AG04449 (cell line): Measurements from ENCODE around the gene METRNL.

- RRBS, result no CpG with 5 or more reads among the region's 25 CpGs
Observed at GRCh38 chr17:82496275-82496912, 23.1 kb upstream of the FOXK2 start.

DNA sequence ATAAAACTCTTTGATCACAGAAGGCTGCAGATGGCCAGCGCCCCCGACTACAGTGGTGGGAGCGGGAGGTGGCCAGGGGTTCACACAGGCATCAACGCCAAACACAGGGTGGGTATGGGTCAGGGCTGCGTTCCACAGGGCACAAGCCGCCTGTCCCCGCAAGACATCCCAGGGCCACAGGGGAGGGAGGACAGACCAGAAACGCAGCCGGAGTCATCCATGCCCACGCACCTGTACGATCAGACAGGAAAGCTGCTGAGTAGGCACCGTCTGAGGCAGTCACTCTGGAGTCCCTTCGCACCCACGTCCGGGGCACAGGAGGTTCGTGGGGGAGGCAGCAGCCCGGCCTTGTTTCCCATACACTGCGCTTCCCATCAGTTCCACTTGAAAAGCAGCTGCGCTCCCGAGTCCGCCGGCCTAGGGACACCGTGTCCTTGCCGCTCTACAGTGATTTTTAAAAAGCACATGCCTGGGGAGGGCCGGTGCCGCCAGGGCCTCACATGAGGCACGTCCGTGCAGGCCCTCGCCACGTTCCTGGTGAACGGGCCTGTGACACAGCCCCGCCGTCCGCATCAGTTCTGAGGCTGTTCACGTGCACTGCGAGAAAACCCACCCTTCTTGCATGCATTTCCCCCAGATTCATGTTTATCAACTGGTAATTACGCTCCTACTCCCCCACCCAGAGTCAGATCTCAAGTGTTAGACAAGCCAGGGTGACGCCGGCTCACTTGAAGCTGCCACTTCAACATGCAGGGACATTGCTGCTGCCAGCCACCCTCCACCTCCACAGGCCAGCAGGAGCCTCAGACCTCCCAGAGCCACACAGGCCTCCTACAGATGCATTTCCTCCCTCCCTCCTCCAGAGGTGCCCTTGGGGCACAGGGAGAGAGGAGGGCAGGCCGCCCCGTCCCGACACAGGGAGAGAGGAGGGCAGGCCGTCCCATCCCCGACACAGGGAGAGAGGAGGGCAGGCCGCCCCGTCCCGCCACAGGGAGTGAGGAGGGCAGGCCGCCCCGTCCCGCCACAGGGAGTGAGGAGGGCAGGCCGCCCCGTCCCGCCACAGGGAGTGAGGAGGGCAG lies 34.7 kb downstream of the WDR45B start:
- RRBS, result 87% methylated on average over 12 of the region's 53 CpGs

GRCh38 chr17:82625081-82625681 lies 23.1 kb downstream of the WDR45B start:
- RRBS, result no CpG with 5 or more reads among the region's 10 CpGs

GRCh38 chr17:82643807-82644610 lies 4.2 kb downstream of the WDR45B start:
- RRBS, result no CpG with 5 or more reads among the region's 11 CpGs

DNA sequence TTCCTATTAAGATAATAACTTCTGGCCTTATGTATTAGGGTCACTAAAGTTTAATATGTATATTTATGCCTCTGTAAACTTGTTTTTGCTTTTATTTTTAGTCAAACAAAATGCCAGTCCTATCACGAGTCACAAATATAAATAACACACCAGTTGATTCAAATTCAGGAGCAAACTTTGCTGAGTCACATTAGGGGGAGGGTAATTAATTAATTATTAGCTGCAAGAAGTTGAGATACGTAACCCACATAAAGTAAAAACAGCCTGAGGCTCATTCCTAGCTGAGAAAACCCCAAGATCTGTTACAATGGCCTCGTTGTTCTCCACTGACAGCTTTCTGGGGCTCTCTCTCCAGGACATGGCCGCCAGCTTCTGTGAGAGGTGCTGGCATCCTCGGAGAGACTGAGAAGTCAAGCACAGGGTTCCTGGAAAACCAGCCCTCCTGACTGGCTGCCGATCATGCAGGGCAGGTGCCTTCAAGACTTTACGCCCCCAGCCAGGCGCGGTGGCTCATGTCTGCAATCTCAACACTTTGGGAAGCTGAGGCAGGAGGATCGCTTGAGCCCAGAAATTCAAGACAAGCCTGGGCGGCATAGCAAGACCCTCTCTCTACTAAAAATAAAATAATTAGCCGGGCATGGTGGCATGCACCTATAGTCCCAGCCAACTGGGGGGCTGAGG lies 11.1 kb downstream of the RAB40B start:
- RRBS, result no CpG with 5 or more reads among the region's 12 CpGs

DNA sequence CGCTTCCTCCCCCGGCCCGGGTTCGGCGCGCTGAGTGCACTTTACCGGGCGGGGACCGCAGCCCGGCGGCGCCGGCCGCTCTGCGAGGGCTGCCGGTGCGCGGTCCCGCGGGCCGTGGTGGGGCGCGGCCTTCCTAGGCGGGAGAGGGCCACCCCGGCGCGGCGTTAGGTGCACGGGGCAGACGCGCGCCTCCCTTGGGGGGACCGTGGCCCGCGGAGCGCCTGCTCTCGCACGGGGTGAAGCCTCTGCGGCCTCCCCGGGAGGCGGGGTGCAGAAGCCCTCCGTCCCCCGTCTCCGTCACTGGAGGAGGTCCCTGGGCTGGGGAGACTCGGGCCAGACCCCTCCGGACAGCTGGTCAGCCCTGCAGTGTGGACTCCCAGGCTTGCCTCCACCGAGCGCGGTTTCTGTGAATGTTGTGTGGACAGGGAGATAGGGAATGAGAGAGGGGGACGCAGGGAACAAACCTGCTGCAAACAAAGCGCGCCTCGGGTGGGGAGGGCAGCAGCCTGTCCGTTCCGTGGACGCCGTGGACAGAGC lies 604 bp downstream of the TBCD start:
- RRBS, result 1% methylated on average over 26 of the region's 57 CpGs

GRCh38 chr17:82786896-82787908 lies 35.3 kb downstream of the TBCD start:
- RRBS, result 30% methylated on average over 5 of the region's 33 CpGs

DNA sequence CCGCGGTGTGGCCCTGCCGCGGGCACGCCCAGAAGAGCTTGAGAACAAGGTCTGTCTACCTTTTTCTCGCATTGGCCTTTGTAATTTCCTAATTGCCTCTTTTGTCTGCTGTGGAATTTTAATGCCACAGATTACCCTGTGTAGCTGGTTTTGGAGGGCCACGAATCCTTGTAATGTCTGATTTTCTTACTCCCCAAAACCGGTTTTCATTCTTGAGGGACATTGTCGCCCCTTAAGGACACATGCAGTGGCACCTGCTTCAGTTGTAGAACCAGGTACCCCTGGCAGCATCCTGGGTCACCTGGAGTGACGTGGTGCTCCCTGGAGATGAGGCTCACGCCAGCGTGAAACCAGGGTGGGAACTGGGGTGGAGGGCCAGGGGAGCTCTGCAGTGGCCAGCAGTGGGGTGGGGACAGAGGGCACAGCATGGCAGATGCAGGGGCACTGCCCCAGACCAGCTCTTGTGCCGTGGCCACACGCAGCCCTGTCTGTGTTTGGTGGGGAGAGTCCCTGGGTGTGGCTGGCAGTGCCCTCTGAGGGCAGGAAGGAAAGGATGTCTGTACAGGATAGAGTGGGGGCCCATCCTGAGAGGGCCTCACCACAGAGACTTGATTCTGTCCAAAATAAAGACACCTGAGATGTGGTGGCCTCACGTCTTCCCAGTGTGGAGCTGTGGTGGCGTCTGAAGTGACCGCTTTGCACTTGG lies 24.6 kb downstream of the ZNF750 start:
- RRBS, result no CpG with 5 or more reads among the region's 17 CpGs

- RRBS, result no CpG with 5 or more reads among the region's 14 CpGs
Observed at GRCh38 chr17:82836656-82837370, 3.0 kb downstream of the ZNF750 start.

- RRBS, result 15% methylated on average over 2 of the region's 16 CpGs
Observed at GRCh38 chr17:82863907-82864607, 24.2 kb upstream of the ZNF750 start.

DNA sequence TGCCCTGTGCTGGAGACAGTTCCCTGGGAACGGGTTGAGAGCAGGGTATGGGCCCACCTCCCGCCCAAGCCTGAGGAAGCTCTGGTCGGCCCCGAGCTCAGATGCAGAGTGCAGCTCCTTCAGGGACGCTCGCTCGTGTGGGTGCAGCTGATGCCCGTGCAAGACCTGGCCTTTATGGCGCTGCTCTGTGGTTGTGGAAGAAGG lies 66.8 kb upstream of the ZNF750 start:
- RRBS, result no CpG with 5 or more reads among the region's 9 CpGs

DNA sequence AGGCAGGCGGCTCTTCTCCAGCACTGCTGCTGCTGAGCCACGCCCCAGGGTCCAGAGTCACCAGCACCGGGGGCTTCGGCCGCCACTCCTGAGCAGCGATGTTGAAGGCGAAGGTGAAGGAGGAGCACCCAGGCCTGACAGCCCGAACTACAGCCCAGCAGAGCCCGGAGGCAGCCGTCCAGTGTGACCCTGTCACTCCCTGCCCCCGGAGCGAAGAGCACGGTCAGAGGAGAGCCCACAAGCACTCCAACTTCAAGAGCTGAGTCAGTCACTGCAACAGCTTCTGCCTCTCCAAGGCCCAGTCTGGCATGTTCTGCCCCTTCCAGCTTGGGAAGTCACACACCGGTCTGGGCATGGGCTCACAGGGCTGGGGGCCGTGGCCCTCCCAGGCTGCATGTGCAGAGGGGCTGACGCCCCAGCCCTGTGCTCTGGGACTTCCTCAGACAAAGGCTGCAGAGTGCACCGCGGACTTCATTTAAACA lies 41.4 kb downstream of the B3GNTL1 start:
- RRBS, result 84% methylated on average over 6 of the region's 18 CpGs

- RRBS, result no CpG with 5 or more reads among the region's 18 CpGs
Observed at GRCh38 chr17:83010660-83011035, 40.9 kb downstream of the B3GNTL1 start.

- RRBS, result 3% methylated on average over 16 of the region's 44 CpGs
Observed at GRCh38 chr17:83051852-83052348, 330 bp upstream of the B3GNTL1 start.

DNA sequence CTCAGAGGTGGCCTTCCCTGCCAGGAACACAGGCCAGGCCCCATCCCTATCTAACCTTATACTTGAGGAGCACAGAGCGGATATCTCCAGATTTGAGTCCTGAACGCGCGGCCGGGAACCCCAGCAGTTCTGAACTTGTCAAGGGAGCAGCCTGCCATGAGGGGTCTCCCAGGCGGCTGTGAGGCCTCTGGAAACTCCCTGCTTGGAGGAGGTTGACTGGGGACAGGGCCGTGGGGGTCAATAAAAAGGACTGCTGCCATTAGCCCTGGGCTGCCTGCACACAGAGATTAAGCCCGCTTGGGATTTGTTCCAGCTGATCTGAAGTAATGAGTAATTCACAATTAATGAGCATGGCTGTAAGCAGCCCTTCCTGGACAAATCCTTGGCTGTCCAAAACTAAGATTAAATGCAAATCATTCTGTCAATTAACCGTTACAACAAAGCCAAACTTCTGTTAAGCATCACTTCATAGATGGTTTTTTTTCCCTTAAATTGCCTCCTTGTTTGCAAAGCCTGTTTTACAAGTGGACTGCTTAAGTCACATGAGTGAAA lies 1.7 kb upstream of the B3GNTL1 start:
- RRBS, result no CpG with 5 or more reads among the region's 9 CpGs

GRCh38 chr17:83077834-83078264 lies 1.6 kb upstream of the METRNL start:
- RRBS, result no CpG with 5 or more reads among the region's 7 CpGs

DNA sequence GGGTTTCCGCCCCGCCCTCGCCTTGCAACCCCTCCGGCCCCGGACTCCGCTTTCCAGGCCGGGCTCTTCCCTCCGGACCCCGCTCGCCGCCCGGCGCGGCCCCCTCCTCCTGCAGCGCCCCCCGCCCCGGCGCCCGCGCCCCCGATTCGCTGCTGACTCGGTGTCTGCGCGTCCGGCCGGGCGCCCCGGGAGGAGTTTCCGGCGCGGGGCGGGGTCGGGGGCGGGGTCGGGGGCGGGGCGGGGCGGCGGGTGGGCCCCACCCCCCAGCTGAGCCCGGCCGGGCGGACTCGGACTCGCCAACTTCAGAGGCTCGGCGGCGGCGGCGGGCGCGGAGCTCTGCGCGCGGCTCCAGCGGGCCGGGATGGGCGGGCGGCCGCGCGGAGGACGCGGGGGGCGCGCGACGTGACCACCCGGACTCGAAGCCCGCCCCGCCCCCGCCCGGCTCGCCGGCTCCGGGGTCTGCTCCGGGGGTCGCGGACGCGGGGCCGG lies at the start of gene METRNL:
Gene METRNL (plus strand): TSS at position 305 of the 489 bp plus-strand sequence.
- RRBS, result 2% methylated on average over 47 of the region's 83 CpGs

DNA sequence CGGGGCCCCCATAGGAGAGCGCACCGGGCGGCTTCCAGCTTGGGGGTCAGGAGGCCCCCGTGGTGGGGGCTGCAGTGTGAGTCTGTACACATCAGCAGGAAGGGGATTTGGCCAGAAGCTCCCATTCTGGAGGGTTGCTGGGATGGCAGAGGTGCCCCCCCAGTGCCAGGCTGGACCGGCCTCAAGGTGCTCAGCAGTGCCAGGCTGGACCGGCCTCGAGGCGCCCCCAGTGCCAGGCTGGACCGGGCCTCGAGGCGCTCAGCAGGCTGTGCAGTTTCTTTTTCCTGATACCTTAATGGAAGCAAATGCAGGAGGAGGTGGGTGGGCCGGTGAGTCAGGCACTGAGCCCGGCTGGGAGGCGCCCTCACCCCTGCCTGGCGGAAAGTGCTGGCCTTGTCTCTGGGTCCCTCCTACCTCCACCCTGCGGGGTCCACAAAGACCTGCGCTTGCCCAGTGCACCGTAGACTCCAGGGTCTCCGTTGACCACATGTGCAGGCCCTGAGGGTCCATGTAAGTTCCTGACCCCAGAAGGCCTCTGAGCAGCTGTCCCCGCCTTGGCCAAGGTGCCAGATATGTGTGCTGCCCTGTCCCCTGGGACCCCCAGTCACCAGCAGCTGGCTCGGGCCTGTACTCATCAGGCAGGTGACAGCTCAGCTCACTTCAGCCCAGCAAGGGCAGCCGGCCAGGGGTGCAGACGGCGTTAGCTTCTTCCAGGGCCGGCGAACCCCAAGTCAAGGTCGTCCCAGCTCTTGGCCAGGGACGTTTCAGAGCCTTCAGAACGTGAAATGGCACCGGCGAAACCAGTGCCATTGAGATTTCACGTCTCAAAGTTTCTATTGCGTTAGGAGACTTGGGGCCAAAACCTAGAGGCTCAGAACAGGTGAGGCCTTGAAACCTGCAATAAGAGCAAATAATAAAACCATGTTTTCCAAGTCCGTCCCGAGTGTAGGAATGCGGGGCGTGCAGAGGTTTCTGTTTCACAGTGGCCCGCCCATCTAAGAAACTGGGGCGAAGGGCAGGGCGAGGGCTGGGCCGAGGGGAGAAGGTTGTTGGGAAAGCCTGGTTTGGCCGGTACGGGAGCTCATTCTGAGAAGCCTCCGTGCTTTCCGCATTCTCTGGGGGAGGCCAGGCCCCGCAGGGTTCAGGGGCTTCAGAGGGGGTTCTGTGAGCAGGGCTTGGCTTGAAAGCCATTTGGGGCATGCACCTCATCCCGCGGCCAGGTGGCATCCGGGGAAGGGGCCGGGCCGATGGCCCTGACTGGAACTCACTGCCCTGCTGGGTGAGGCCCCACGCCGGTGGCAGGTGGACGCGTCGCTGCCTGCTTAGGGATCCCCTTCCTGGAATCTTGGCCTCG lies 12.1 kb downstream of the METRNL start:
- RRBS, result 82% methylated on average over 13 of the region's 58 CpGs

- RRBS, result 31% methylated on average over 6 of the region's 32 CpGs
Observed at GRCh38 chr17:83101616-83102650, 22.5 kb downstream of the METRNL start.

DNA sequence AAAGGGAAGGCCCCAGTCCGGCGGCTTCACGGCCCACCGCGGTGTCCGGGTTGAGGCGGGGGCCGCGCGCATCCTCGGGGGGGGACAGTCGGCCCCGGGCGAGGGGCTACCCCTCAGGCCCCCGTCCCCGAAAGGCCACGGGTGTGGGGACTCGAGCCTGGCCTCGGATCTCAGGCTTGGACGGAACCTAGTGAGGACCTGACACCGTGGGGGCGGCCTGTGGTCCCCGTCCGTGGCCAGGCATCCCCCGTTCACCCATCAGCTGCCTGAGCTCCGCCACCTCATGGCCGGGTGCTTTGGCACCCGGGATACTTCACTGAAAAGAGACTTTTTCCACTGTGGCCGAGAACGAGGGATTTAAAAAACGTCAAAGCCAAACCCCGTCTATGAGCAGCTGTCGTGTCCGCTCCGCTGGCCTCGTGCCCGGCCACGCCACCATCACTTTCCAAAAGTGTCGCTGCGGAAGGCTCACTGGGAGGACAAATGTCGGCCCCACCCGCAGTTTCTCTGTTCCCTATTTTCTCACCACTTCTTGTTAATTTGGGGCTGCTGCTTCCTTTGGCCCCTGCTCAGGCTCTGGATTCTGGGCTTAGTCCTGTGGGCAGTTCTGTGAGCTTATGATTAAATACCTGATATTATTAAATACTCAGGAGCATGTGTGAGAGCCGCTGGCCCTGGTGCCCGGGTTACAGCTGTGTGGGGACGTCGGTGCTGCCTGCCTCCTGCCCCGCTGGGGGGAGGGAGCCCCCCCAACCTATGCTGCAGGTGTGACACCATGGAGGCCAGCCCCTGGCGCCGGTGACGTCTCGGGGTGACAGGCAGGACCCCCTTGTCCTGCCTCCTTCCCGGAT lies 73.8 kb downstream of the METRNL start:
- RRBS, result 92% methylated on average over 12 of the region's 52 CpGs